Measurements from ENCODE around the genes LRRC39 and SLC30A7.

GRCh38 chr1:99650691-99651418 lies 4.9 kb downstream of the PALMD start:
- PRO-cap = no peak

GRCh38 chr1:99728417-99729142 lies 37.9 kb downstream of the FRRS1 start:
- PRO-cap = no peak

DNA sequence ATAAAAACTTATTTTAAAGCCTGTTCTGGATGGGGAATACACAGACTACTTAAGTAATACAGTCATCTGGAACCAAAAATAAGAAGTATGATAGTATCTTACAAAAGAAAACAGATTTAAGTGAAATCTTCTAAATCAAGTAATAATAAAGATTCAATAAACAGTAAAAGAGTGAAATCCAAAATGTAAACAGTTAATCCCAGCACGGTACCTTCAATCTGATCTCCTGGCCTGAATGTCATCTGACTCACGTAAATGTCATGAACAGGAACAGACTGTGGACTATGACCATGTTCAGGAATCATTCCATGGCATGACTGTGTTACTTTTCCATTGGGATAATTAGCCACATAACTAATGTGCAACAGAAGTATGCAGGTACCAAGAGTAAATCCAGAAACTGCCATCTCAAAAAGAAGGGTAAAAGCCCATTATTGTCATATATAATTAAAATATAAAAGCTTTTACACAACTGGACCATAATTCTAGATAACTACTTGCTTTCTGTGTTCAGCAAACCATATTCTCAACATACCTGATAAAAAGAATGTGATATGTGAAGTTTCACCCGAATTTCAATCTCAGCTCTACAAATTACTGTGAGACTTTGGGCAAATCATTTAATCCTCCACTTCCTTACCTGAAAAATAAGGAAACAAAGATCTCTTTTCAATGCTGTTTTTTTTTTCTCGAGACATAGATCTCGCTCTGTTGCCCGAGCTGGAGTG lies 17.9 kb downstream of the FRRS1 start:
- PRO-cap = no peak

DNA sequence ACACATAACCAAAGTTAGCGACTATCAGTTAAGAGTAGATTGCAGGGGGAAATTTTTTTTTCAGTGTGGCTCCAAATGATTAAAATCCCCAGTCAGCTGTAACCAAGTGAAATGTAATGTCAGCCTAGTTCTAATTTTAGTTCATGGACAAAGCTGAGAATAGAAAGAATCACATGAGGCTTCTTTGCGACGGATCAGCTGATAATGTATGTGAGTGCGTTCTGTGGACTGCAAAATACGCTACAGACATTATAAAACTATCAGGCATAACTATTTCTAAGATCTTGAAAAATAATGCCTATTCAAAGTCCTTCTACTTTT lies at the start of gene LRRC39:
Gene LRRC39, minus strand, starts transcription at position 121 of the 321 bp plus-strand sequence.
- PRO-cap = no peak

- PRO-cap = no peak
Measured at GRCh38 chr1:100218460-100218778, 31.2 kb downstream of the DBT start.

DNA sequence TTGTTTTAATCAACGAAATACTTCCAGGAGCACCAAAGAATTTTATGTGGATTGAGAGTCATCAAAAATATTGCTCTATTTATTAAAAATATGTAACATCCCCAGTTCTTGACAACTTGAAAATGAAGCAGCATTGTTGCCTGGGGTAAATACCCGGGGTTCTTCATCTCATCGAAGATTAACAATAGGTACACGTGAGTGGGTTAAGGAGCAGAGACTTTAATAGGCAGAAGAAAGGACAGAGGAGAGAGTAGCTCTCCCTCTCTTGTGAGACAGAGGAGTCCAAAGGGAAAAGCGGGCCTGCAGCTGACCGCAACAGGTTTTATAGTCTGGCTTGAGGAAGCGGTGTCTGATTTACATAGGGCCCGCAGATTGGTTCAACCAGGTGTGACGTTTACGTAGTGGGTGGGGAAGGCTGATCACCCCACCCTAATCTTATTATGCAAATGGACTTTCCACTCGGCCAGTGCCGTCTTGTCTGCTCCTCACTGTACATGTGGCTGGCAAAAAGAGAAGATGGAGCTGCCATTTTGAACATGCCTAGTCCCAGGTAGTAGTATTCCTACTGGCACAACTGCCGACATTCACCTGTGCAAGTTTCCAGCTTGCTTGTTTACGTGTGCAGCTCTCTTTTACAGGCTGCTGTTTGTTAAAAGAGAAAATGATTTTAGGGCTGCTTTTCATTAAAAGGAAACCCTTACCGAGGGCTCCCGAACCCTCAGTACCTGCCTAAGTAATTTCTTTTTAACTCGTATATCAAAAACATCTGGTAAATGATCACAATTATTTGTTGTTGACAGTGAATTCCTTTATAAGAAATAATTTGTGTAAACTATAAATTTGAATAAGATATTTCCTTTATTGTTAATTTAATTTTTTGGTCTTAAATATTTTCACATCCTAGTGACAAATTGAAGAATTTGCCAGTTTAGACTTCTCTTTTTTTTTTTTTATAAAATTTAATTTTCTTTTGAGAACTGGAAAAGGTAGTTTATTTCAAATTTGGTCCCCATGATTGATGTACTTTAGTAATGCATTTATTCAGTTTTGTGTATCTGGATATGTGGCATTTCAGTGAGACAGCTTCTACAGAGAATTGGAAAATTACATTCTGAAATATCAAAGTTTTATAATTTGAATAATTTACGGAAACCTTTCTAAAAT lies 10.8 kb downstream of the CDC14A start:
- PRO-cap = no peak

DNA sequence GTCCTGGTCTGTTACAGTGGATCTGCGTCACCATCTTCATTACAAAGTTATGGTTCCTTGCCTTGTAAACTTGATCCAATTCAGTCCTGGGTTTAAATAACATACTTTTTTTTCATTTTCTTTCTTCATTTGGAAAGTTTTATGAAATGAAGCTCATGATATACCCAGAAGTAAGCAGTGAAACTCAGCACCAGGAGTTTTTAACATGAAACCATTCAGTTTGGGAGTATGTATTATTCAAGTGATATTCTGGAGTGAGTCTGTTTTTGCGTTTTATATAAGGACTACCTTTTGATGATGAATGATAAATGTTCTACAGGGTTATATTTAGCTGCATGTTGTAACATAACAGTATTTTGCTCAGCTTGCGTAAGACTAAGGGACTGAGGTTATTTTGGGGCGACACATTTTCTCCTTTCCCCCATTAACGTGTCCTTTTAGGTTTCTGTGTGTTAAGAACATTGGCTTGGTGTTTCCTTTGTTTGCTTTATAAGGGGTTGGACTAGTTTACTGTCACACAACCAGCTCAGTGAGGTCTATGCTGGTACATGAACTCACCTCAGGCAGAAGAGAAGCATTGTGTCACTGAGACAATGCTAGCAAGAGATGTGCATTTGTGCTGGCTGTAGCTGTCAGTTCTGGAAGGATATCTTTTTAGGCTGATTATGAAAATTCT lies 62.3 kb downstream of the CDC14A start:
- PRO-cap = no peak

DNA sequence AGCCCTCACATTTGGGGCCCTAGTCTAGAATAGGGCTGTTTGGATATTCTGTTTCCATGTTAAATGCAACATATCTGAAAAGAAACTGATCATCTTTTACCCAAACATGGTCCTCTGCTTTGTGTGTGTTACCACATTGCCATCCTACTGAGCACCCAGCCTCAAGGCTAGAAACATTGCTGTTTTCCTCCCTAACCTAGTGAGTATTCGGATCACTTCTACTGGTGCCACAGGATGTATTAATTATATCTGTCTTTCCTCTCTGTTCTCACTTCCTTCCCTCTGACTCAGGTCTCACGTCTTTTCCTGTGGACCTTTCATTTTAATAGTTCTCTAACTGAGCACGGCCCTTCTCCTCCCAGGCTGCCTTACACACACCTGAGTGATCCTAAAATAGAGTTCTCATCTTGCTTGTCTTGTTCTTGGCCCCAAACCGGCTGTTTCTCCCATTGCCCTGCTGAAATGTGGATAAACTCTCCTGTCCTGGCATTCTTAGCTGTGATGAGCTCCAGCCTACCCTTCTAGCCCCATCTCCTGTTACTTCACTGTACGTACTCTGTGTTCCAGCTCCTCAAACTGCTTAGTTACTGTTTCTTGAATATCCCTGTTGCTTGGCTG lies 91.8 kb downstream of the CDC14A start:
- PRO-cap = no peak

- PRO-cap = no peak
Measured at GRCh38 chr1:100658125-100658439, 61.5 kb upstream of the VCAM1 start.

- PRO-cap = unidirectional peak, minus-strand start at chr1:100895700; bidirectional peak, plus-strand start at chr1:100895754, minus-strand start at chr1:100895700; bidirectional peak, plus-strand start at chr1:100896100, minus-strand start at chr1:100895809
Measured at GRCh38 chr1:100895609-100896309, at the start of gene SLC30A7. SLC30A7 (plus strand) TSS chr1:100896090.

DNA sequence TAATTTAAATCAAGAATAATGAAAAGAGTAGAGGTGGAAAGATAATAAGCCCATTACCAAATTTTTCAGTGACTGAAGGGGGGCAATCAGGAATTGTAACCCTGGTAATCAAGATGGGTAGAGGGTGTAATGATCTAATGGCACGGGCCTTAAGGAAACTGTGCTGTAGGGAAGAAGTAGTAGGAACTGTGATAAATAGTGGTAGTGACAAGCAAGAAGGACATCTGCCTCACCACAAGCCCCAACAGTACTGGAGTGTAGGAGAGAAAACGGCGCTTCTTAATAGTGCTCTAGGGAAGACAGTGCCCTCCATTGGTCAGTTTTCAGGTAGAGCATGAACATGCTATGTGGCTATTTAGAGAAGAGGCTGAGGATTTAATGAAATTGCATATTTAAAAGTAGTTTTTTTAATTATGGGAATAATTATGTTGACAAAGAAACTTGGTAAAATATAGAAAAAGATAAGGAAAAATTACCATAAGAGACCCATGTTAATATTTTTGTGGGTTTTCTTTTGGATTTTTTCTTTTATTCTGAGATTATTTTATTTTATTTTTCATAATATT lies 32.2 kb downstream of the SLC30A7 start:
- PRO-cap = no peak

- PRO-cap = no peak
Measured at GRCh38 chr1:101105726-101106383, 80.3 kb upstream of the DPH5 start.

GRCh38 chr1:101136524-101137285 lies 100.1 kb upstream of the S1PR1 start:
- PRO-cap = no peak

DNA sequence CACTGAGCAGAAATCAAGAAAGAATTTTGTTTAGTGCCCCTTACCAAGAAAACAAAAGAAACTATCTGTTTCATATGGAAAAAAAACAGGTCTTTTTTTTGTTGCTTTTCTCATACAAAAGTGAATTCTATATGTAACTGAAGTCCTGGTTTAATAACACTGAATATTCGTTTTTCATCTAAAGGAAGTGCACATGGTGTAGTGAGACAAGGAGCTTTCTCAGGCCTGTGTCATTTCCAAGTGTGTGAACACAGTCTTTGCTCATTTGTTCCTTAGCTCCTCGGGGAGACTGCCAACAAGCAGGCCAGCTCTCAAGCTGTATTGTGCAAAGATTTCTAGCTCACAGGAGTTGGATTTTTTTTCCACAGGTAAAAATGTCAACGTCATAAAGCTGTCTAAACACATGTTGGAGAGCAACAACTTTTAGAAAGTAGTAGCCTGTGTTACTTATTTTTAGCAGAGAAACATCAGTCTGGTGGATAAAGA lies 87.9 kb upstream of the S1PR1 start:
- PRO-cap = no peak

DNA sequence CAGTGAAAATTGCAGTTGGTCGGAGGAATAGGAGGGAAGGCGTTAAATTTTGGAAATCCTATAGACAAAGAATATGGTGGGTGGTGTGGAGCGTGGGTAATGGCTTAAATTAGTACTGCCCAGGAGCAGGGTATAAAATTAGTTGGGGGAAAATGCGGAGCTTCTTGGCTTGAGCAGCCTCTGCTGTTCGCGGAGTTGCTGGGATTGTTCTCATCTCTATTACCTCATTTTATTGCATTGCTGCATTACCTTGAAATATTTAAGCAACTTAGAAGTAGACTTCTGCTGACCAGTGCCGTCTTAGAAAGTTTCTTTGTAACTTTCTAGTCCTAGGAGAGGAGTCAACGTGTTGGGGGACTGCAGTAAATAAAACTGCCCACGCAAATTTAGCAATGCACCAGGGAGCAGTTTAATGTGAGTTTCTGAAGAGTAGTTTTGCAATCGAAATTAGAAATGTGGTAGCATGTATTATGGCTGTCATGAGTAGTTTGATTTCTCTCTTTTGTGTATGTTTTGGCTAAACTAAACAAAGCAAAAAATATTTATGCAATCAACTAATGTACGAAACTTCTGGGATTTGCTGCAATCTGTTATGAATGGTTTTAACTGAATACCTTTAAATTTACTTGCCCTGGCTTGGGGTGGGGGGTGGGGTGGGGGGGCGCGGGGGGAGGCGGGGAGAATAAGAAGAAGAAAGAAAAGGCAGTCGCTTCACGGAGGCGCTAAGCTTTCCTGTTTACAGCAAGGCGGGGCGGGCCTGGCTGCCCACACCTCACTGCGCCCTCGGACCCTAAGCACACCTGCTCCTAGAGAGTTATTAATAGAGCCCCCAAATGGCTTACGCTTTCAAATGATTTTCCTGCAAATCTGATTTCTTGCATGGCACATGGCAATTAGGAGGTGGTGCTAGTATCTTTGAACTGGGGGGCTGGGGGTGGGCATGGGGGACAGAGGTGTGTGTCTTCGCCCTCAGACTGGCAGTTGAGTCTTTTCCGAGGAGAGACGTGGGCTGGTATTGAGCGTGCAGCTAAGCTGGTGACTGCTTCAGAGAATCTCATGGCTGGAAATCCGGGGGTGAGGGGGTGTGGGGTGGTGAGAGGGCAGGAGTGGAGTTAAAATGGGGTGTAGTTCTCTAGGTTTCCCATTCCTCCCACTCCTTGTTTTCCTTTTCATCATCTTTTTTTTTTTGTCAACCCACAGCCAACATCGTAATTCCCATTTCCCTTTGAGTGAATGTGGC lies 953 bp downstream of the S1PR1 start:
- PRO-cap = no peak

DNA sequence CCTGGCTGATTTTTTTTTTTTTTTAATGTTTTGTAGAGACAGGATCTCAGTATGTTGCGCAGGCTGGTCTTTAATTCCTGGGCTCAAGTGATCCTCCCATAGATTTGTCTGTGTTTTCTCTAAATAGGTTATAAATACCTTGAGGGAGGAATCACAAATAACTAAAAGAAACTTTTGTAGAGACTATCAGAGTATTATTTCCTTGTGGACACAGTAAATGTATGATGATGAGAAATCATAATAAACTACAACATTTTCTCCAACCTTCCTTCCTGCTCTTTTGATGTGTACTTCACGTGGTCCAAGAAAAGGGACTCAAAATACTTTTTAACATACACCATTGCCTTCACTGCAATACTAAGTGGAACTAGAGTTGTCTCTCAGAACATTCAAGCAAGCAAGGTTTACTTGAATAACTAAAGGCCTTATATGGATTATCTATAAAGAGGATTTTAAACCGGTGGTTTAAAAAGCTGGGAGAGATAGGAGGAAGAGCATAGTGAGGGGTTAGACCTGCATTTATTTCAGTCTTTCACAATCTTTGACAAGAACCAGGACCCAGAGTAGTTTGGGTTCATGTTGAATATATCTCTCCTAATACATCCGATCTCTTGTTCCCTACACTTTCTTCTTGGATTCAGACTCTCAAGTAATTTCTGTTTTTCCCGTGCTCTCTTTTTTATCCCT lies 6.8 kb downstream of the S1PR1 start:
- PRO-cap = no peak

DNA sequence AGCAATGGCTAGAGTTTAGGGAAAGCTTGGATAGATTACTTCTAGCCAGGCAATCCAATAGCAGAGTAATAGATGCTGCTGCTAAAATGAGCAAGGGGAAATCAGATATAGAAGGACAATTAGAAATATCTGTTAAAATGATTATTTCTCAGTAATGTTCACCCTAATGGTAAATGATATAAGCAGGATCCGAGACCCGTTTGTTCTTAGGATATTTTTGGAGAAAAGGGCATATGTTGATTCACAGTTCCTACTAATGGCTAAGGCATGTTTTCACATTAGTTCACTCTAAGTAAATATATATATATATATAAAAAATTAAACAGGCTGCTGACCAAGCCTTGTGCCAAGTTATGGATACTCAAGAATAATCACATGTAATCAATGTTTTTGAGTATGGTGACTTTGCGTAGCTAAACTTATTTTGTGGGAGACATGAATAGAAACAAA lies 529.2 kb downstream of the COL11A1 start:
- PRO-cap = no peak

DNA sequence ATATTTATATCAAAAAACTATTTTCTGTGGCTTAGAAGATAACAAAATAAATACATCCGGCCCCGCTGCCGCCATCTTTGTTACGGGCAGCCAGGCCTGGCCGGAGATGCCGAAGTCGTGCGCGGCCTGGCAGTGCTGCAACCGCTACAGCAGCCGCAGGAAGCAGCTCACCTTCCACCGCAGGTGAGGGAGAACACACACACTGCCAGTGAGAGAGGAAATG lies 323.1 kb downstream of the AMY1C start:
- PRO-cap = no peak

- PRO-cap = no peak
Measured at GRCh38 chr1:106447701-106448350, 608.6 kb upstream of the PRMT6 start.

GRCh38 chr1:107139556-107140719 lies 901 bp upstream of the NTNG1 start:
- PRO-cap = no peak

All from Metastatic Pancreatic Carcinoma in the Ovary (tissue), 1 donor.